ENCODE data around the gene DET1.

GRCh38 chr15:85379626-85380082 is 749 bp upstream of the AKAP13 start:
- PRO-cap: no peak

DNA sequence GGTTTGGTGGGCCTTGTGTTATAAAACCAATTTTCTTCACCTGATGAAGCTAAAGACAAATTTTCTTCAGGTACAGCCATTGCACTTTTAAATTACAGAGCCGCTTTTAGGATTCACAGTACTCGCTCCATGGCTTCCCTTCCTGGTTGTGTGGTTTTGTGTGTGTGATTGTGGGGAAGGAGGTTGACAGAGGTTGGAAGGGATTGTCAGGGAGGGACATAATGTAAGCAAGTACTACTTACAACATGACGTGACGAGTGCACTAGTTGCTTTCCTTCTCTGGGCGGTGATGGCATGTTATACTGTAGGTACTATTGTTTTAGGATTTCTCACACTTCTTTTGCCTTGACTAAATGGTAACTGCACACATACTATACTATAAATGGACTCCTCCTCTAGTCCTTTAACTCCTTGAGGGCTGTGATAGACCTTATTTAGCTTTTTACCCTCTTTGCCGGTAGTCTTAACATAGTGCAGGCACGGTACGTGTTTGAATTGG is 2.0 kb downstream of the AKAP13 start:
- PRO-cap: no peak

DNA sequence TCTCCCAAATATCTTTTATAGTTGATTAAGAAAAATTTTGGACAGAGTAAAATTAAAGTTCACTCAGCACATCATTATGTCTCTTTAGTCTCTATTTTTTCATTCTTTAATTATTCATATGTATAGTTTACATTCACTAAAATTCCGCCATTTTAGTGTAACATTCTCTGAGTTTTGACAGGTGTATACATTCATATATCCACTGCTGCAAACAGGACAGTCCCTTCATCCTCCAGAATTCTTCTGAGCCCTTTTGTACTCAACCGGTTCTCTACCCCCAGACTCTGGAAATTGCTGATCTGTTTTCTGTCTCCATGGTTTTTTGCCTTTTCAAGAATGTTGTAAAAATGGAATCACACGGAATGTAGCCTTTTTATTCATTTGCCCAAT is 4.9 kb downstream of the AKAP13 start:
- PRO-cap: no peak

DNA sequence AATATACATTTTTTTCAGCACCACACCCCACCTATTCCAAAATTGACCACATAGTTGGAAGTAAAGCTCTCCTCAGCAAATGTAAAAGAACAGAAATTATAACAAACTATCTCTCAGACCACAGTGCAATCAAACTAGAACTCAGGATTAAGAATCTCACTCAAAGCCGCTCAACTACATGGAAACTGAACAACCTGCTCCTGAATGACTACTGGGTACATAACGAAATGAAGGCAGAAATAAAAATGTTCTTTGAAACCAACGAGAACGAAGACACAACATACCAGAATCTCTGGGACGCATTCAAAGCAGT is 56.1 kb downstream of the AKAP13 start:
- PRO-cap: no peak

- PRO-cap: no peak
Measured at GRCh38 chr15:85443546-85444376, 63.4 kb downstream of the AKAP13 start.

DNA sequence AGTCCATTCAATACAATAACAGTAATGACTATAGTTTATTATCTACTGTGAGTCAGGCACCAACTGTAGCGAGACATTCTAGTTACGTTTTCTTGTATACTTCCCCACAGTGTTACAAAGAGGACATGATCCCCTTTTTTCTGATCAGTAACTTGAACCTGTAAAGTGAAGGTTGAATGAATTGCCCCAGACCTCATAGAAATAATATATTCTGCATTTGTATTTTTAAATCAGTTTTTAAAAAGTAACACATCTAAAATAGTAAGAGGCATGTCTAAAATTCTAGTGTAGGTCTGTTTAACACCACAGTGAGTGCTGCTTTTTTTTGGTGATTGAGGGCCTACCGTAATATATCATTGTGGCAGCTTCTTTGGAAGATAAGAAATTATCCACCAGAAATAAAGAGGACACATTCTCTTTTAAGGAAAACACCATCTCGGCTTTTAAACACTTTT is 76.6 kb downstream of the AKAP13 start:
- PRO-cap: no peak

DNA sequence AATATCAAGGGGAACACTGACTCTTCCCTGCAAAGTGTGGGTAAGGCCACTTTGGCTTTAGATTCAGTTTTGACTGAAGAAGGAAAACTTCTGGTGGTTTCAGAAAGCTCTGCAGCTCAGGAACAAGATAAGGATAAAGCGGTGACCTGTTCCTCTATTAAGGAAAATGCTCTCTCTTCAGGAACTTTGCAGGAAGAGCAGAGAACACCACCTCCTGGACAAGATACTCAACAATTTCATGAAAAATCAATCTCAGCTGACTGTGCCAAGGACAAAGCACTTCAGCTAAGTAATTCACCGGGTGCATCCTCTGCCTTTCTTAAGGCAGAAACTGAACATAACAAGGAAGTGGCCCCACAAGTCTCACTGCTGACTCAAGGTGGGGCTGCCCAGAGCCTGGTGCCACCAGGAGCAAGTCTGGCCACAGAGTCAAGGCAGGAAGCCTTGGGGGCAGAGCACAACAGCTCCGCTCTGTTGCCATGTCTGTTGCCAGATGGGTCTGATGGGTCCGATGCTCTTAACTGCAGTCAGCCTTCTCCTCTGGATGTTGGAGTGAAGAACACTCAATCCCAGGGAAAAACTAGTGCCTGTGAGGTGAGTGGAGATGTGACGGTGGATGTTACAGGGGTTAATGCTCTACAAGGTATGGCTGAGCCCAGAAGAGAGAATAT is 200.5 kb downstream of the AKAP13 start:
- PRO-cap: no peak

GRCh38 chr15:85606570-85607089 is 188.1 kb downstream of the KLHL25 start:
- PRO-cap: no peak

- PRO-cap: no peak
Measured at GRCh38 chr15:85617834-85618350, 176.8 kb downstream of the KLHL25 start.

GRCh38 chr15:85642110-85643342 is 152.2 kb downstream of the KLHL25 start:
- PRO-cap: no peak

- PRO-cap: no peak
Measured at GRCh38 chr15:85726088-85726795, 68.5 kb downstream of the KLHL25 start.

DNA sequence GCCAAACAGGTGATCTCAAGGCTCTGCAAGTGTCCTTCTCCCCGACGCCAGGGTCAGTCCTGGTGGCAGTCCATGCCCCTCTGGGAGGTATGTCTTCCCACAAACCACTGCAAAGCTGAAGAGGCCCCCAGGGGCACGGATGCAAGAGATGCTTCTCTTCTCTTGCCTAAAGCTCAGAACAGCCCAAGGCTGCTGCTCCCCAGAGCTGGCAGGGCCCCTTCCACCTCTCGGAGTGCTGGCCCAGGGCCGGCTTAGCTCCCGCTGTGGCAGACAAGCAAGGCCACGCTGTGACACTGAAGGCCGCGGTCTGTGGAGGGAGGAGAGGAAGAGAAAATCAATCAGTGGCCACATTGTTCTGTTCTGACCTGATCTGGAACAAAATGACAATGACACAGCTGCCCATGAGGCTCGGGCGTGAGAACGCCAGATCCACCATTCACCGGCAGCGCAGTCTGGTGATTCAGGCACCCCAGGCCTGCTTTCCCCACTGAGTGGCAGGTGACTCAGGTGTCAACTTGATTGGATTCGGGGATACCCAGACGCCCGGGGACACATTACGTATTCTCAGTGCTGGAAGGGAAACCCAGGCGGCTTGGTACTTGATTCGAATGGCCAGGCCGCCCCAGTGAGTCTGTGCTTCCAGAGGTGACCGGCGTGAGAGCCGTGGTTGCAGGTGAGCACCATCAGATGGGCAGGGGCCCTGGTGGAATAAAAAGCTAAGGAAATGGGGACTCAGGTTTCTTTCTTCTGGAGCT is 33.8 kb downstream of the KLHL25 start:
- PRO-cap: no peak

GRCh38 chr15:85800506-85800982 is 5.8 kb upstream of the KLHL25 start:
- PRO-cap: no peak

- PRO-cap: no peak
Measured at GRCh38 chr15:88454887-88455398, 12.2 kb downstream of the MRPL46 start.

DNA sequence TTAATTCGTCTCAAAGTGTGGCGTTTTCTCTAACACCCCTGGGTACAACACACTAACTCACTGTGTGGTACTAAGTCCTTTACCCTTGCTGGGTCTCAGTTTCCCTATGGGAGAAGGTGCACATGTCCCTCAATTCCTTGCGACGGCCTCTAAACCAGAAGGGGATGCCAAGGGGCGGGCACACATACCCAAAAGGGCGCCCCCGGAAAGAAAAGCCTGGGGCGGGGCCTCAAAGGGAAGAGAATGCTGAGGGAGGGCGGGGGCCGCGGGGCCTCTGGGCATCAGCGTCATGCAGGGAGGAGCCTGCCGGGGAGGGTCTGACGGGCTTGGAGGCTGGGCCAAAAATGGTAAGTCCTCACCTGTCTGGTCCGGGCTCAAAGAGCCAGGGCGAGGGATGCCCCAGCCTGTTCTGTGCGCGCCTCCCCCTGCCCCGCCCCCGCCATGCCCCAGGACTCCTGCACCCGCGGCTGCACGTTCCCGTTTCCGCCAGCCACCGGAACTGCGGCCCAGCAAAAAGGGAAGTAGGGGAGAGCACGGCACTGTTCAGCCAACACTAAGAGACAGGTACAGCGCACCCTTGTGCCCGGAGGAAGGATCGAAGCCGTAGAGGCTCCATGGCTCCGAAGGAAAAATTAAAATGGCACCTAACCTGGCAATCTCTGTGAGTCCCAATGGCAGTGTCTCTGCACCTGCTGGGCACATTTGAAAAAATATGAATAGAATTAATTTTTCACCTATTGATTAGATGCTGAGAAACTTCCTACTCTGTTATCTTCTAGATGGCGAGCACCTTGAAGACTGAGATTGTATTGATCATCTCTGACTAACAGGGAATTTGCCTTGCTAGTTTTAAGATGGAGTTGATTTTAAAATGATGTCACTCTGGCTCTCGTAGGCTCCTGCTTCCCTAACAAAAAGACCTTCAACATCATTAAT is at the start of gene DET1:
Gene DET1, minus strand, starts transcription at position 501 of the 936 bp plus-strand sequence.
- PRO-cap: bidirectional peak, plus-strand start at position 290 of the sequence, minus-strand start at position 209 of the sequence; bidirectional peak, plus-strand start at position 643 of the sequence, minus-strand start at position 501 of the sequence

GRCh38 chr15:88627441-88627822 is 6.3 kb downstream of the AEN start:
- PRO-cap: no peak

DNA sequence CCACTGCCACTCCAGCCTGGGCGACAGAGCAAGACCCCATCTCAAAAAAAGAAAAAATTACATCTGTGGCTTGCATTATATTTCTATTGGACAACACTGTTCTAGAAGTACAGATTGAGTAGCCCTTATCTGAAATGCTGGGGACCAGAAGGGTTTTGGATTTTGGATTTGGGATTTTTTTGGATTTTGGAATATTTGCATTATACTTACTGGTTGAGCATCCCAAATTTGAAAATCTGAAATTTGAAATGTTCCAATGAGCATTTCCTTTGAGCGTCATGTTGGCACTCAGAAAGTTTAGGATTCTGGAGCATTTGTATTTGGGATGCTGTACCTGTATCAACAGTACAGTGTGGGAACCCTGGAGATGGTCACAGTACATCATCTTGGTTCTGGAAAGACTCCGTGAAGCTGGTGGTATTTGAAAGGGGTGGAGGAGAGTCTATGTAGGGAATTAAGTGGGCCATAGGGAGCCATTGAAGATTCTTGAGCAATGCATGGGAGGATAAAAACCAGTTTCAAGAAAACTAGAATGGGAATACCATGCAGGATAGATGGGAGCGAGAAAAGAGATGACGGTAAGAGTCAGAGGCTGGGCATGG is 4.9 kb downstream of the ISG20 start:
- PRO-cap: no peak

DNA sequence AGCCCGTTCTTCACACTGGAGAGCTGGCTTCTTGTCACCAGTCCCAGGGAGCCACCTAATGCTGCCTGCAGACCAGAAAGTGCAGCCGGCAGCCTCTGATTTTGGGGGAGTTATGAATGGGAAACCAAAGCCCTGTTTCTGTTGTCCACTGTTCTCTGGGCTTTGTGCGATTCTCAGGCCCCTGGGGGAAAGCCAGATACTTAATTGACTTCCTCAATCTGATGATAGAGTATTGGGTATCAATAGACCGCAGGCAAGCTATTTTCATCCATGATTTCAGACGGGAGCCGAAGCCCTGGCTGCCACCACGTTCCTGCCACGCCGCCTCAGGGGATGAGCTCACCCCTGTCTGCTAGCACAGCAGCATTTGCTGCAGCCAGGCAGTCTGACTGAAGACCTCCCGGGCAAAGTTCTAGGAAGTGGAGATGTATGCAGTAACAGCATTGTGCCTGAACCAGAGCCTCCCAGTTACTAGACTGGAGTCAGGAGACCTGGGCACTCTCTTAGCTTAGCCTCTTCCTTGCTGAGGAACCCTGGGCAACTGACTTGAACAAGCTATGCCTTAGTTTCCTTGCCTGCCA is 69.8 kb downstream of the ISG20 start:
- PRO-cap: no peak

- PRO-cap: no peak
Measured at GRCh38 chr15:88803787-88804048, 482 bp downstream of the ACAN start.

- PRO-cap: no peak
Measured at GRCh38 chr15:88811427-88811826, 8.2 kb downstream of the ACAN start.

Measured in neuron (in vitro differentiated cells).